Parotid gland (tissue), 1 donor: ENCODE results near the genes FAM104B and PAGE3.

DNA sequence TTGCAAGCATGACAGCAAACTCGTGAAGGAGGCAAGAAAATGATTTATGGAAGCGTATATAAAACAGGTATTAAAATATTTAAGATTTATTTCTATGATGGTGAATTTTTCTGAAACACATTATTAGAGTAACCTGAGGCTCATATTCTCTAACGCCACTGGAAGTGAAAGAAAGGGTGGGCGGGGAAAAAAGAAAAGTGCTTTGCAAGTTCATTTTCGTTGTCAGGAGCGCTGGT is 256 bp upstream of the PAGE2 start:
- PRO-cap: no peak

DNA sequence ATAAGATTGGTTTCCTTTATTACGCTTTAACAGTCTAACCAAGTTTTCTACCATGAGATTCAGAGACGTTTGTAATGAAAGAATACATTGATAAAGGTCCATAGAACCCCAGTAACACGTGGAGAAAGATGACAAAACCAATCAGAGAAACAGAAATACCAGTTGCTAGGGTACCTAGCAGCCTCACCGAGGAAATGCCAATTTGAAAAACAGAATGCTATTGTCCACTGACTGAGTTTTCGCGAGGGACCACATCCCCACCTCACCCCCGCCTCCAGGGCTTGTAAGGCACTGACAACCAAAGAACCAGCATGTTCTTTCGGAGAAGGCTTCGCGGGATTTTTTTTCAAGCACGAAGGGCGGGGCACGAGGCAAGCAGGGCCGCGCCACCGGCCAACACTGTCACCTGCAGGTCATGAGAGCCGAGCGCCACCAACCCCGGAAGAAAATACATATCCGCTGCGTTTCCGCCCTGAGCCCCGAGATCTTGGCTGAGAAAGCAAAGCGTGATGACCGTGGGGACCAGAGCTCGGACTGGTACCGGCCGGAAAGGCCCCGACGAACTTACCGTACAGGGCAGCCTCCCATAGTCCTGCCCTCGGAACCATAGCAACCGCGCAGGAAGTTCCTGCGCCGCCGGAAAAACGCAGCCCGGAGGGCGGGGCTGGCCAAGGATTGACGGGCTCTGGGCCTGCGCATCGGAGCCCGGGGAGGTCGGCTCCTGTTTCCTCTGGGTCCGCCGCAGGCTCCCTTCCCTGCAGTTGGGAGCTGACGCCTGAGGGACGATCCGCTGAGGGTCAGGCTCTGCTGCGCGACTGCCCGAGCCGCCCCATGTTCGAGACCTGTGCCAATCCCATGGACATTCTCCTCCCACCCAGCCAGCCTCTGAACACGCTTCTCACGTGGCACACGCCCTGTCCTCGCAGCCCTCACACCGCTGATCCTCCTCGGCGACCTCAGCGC is at the start of gene FAM104B:
TSS of gene FAM104B (minus strand) at position 617 of the 963 bp plus-strand sequence.
- PRO-cap: bidirectional peak, plus-strand start at position 760 of the sequence, minus-strand start at position 536 of the sequence

GRCh38 chrX:55264667-55265144 is at the start of gene PAGE3:
PAGE3 (minus strand) TSS chrX:55264916.
- PRO-cap: no peak

DNA sequence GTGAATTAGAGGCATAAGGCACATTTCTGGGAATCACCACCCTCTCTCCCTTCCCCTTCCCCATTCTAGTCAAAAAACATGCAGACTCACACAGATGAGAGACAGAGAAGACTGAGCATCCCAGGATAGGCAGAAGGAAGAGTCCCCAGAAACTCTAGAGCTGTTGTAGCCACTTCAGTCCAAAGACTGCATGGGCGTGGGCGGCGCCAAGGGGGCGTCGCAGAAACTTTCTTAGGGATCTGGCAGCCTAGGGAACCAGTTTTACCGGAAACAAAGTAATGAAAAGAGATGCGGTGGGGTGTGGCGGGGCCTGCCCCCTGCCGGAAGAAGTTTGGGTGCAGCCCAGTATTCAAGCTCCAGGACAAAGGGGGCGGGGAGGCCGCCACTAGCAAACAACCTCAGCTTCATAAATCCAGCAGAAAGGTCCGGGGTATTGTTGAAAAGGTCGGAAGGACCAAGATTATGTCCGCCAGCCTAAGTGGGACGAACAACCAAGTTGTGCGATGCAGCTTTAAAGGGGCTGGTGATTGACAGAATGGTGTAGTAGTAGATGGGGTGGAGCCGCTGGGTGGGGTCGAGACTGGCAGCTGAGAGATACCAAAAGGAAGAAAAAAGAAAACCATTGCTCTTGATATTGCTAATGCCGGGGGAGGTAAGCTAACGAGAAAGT is 190.5 kb downstream of the RRAGB start:
- PRO-cap: unidirectional peak, plus-strand start at position 359 of the sequence

DNA sequence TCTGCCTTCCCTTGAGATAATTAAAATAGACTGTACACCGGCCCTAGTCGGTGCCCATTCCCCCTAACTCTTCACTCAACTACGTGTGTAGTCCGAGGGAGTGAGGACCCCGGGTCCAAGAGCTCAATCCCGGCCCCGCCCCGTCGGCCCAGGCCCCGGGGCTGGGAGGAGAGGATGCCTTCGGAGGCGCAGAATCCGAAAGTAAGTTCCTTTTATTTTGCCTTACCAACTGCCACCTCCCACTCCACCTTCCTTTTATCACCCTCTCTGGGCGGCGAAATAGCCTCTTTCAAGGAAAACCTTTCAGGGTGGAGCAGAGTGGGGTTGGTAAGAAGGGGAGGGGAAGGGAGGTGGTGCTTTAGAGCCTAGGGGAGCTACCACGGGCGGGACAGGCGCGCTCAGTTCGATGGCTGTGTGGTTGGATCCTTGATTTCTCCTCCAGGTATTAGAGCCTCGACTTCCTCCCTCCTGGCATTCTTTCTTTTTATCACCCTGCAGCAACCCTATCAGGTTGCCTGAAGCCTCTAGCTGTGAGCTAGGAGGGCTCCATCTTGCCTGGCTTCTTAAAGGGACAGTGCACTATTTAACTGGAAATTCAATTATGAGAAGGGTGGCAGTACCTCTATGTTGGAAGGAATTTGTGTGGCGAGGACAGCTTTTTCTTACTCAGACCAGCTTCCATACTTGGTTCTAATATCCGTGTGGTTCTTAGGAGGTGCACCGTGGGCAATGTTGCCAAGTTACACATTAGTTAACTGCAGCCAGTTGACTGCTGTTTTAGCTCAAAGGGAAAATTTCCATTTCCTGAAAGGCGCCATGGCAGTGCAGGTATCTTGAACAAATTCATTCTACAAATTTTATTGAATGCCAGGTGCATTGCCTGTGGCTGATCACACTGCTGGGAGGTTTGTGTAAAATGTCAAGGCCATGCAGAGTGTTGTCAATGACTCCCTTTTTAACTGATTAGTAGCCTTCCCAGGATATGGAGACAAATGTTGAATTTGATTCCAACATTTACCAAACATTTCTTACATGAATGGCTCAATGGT is 191.4 kb downstream of the RRAGB start:
- PRO-cap: no peak

DNA sequence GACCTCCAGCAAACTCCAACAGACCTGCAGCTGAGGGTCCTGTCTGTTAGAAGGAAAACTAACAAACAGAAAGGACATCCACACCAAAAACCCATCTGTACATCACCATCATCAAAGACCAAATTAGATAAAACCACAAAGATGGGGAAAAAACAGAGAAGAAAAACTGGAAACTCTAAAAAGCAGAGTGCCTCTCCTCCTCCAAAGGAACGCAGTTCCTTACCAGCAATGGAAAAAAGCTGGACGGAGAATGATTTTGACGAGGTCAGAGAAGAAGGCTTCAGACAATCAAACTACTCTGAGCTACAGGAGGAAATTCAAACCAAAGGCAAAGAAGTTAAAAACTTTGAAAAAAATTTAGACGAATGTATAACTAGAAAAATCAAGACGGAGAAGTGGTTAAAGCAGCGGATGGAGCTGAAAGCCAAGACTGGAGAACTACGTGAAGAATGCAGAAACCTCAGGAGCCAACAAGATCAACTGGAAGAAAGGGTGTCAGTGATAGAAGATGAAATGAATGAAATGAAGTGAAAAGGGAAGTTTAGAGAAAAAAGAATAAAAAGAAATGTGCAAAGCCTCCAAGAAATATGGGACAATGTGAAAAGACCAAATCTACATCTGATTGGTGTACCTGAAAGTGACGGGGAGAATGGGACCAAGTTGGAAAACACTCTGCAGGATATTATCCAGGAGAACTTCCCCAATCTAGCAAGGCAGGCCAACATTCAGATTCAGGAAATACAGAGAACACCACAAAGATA is 47.2 kb upstream of the KLF8 start:
- PRO-cap: no peak

- PRO-cap: no peak
Observed at GRCh38 chrX:57592971-57593292, 1.1 kb downstream of the ZXDB start.

GRCh38 chrX:57910601-57911314 is 500 bp upstream of the ZXDA start:
- PRO-cap: no peak

DNA sequence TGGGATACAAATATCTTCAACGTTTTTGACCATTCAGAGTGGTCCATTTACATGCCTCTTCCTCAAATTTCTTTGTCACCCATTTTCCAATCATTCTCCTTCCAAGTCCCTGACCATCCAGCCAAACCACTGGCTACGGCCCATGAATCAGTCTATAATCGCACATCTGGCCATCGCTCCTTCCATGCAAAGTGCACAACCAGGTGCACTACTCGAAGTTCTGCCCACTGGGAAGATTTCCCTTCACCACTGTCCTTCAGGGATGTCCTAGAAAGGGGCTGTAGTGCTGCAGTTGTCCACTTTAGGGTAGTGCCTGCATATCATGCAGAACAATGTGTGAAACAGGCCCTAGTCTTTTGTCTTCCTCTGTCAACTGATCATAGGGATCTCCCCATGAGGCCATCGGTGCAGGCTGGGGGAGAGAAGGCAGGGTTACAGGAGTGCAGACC is 39.2 kb downstream of the SPIN4 start:
- PRO-cap: no peak

DNA sequence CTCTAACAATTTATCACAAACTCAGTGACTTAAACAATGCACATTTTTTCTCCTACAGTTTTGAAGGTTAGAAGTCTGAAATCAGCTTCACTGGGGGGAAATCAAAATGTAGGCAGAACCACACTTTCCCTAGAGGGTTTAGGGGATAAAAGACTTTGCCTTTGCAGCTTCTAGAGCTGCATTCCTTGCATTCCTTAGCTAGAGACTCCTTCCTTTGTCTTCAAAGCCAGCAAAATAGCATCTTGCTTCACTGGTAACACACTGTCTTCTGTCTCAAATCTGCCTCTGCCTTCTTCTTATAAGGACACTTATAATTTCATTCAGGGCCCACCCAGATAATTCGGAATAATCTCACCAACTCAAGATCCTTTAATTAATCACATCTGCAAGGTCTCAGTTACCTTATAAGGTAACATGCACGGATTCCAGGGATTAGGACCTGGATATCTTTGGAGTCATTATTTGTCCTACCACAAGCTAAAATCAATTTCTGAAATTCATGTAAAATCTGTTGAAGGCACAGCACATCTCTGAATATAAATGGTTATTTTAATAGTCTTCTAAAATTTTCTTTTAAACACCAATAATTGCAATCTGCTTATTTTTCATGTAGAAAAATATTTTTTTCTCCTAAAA is 152.6 kb upstream of the SPIN4 start:
- PRO-cap: no peak

- PRO-cap: no peak
Observed at GRCh38 chrX:63655444-63655919, 129.5 kb downstream of the ARHGEF9 start.

- PRO-cap: no peak
Observed at GRCh38 chrX:63658742-63659581, 126.1 kb downstream of the ARHGEF9 start.

DNA sequence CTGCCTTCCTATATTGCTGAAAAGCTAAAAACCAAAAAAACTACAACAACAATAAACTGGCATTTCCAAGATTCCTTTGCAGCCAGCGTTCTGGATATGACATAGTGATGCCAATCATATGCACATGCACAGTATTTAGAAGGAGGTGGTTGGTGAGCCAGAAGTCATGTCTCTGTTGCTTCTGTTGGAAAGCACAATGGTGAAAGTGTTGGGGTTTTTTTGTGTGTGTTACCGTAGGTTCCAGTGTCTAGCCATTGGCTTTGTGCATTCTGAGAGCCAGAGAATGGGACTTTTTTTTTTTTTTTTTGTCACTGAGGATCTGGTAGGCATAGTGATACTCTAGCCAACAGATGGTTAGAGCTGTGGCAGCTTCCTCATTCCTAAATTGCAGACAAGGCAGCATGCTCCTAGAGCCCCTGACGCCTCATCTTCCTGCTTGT is 27.2 kb downstream of the ARHGEF9 start:
- PRO-cap: no peak

DNA sequence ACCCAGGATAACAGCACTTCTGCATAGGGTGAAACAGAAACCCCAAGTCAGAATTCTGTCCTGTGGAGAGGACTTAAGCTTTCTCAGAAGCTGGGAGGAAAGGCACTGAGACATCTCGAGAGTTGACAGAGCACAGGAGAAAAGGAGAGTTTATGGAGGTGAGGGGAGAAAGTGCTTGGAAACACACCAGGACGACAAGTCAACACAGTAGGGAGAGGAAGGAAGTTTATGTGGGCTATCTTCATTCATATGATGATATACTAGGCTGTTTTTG is 150.5 kb downstream of the AMER1 start:
- PRO-cap: no peak

- PRO-cap: no peak
Observed at GRCh38 chrX:64931184-64931723, 45.0 kb downstream of the ZC4H2 start.

DNA sequence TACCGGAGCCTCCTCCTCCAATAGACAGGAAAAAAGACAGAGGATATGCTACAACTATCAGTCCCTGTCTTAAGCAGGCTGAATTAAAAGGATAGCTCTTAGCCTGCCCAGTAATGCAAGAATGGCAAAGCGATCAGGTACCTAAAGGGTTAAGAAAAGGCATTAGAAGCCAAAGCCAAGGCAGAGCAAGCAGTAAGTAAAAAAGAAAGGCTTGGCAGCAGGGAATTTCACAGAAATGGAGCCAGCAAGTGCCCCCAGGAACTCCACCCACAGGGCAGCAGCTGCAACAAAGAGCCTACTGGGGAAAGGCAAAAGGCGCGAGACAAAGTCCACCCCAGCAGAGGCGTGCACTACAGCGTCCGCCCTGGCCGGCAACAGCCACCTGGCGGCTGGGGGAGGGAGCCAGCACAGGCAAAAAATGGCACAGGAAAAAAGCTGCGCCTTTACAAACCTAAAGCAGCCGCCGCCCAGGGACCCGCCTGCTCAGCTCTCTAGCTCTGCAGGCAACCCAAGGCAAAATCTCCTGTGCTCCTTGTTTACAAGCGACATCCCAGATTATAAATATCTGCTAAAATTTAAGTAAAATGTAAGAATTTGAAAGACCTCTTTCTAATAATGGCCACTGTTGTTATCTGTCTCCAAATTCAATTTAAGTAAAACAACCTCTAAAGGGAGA is 162.3 kb downstream of the ZC3H12B start:
- PRO-cap: no peak

GRCh38 chrX:65635174-65635756 is 32.2 kb upstream of the MSN start:
- PRO-cap: bidirectional peak, plus-strand start at chrX:65635644, minus-strand start at chrX:65635577

GRCh38 chrX:65738126-65738657 is 70.7 kb downstream of the MSN start:
- PRO-cap: no peak

- PRO-cap: no peak
Observed at GRCh38 chrX:65999451-66000255, 40.2 kb downstream of the VSIG4 start.

DNA sequence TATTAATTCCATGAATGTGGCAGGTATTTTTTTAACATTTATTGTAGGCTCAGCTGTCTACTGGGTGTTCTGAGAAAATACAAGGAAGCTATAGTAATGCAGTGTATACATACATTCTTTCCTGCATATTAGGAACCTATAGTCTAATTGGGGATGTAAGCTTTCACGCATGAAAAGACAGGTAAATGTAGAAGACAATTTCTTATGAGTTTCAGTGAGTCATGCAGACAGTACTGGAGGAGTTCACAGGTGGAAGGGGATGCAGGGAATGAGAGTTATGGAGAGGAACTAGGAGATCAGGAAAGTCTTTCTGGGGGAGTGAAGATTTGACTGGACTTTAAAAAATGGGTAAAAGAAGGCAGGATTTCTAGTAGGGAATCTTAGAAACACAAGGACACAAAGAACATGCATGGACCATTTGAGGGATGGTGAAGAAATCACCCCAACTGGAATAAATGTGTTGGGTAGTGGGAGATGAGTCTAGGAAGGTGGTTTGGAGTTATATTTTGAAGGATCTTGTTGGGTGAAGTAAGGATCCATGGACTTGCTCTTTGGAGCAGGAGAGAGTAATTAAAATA is 94.1 kb downstream of the HEPH start:
- PRO-cap: no peak